ENCODE data around the genes GPR68 and PPP4R3A.

- PRO-cap: no peak
- RAMPAGE, long total RNA, 4 experiments: no peak in any of the 4 experiments
Measured at GRCh38 chr14:90521125-90521825, 124.4 kb downstream of the CALM1 start.

GRCh38 chr14:90551291-90551830 lies 154.5 kb downstream of the CALM1 start:
- PRO-cap: no peak
- RAMPAGE, long total RNA, 4 experiments: no peak in any of the 4 experiments

GRCh38 chr14:90624772-90625720 lies 191.2 kb downstream of the TTC7B start:
- PRO-cap: no peak
- RAMPAGE, long total RNA, 4 experiments: no peak in any of the 4 experiments

DNA sequence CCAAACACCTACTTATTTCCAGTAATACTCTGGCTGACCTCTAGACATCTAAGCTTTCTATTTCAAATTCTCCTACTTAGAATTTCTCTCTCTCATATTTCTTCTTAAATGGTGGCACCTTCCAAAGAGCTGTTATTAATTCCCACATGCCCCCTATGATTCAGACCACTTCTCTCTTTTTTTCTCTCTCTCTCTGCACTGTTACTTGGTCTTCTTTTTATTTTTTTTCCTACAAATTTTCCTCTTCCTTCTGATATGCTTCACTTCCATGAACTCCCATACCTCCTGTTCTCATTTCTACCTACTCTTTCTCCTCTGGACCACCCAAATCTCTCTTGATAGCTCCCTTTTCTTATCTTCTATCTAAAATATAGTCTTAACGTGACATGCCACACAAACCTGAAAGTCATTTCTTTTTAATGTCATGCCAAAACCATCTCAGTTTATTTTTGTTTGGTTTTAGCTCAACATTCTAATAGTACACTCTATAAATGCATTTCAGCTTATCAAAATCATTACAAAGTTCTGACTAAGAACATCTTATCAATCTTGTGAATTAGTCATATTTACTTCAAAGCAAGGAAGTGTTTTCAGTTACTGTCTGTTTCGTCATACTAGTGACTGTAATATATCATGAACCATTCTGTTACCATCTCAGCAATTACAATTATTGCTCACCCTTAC lies 90.6 kb downstream of the RPS6KA5 start:
- PRO-cap: no peak
- RAMPAGE, long total RNA, 4 experiments: no peak in any of the 4 experiments

DNA sequence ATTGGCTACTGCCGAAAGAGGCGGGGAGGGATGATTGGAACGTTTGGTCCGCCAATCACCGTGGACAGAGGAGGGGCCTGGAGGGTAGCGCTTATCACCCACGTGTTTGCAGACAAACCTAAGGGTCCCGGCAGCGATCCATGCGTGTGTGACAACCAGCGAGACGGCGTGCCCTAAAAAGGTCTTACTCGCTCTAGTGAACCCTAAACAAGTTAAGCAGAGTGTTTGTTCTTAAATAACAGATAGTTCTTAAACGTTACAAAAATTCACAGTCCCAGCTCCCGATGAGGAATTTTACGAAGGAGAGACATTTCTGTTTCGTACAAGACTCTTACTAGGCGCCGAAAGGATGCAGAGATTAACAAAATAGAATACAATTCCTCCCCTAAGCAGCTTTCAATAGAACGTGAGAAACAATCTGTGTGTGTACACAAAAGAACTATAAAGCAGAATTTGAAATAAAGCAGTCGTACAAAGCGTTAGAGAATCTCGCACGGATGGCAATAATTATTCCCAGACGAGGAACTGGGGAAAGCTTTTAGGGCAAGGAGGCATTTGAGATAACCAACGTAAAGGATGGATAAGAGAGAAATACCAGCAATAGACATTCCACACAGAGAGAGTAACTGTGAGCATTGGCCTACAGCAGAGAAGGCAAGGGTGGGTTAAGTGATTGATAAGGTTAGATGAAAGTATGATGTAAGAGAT lies 753 bp upstream of the RPS6KA5 start:
- PRO-cap: unidirectional peak, plus-strand start at position 67 of the sequence; unidirectional peak, plus-strand start at position 121 of the sequence
- RAMPAGE, long total RNA, 4 experiments: no peak in any of the 4 experiments

DNA sequence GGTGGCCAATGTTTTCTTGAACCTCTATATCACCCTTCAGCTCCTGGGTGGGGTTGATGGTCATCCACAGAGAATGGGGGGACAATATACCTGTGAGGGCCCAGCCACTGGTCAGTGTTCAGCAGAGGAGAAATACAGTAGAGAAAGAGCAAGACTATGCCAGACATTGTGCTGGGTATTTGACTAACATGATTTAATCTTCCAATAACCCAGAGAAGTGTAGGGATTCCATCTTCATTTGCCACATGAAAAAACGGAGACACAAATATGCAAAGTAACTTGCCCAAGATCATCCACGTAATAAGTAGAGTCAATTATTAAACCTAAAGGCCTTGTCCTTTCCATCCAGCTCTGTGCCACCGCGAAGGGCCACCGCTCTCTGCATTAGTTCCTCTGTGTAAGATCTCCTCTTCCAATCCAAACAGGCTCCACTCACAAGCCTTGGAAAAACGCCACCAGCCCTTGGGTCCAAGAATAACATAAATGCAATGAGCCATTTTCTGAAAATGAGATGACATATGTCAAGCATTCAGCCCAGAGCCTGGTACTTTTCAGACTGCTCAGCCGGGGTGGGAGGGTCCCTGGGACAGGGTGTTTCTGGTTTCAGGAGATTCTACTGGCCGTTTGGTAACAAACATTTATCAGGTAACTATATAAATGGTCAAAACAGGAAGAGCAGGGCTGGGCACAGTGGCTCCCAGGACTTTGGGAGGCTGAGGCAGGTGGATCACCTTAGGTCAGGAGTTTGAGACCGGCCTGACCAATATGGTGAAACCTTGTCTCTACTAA lies 29.9 kb downstream of the DGLUCY start:
- PRO-cap: no peak
- RAMPAGE, long total RNA, 4 experiments: no peak in any of the 4 experiments

- PRO-cap: no peak
- RAMPAGE, long total RNA, 4 experiments: no peak in any of the 4 experiments
Measured at GRCh38 chr14:91170264-91171171, 56.6 kb downstream of the DGLUCY start.

GRCh38 chr14:91220545-91221498 lies 23.7 kb downstream of the GPR68 start:
- PRO-cap: no peak
- RAMPAGE, long total RNA, 4 experiments: start-site peak on the plus strand in 1 of 4 experiments, at chr14:91220678-91221618 at its widest, 56 reads per replicate

GRCh38 chr14:91228380-91229198 lies 15.9 kb downstream of the GPR68 start:
- PRO-cap: no peak
- RAMPAGE, long total RNA, 4 experiments: no peak in any of the 4 experiments

DNA sequence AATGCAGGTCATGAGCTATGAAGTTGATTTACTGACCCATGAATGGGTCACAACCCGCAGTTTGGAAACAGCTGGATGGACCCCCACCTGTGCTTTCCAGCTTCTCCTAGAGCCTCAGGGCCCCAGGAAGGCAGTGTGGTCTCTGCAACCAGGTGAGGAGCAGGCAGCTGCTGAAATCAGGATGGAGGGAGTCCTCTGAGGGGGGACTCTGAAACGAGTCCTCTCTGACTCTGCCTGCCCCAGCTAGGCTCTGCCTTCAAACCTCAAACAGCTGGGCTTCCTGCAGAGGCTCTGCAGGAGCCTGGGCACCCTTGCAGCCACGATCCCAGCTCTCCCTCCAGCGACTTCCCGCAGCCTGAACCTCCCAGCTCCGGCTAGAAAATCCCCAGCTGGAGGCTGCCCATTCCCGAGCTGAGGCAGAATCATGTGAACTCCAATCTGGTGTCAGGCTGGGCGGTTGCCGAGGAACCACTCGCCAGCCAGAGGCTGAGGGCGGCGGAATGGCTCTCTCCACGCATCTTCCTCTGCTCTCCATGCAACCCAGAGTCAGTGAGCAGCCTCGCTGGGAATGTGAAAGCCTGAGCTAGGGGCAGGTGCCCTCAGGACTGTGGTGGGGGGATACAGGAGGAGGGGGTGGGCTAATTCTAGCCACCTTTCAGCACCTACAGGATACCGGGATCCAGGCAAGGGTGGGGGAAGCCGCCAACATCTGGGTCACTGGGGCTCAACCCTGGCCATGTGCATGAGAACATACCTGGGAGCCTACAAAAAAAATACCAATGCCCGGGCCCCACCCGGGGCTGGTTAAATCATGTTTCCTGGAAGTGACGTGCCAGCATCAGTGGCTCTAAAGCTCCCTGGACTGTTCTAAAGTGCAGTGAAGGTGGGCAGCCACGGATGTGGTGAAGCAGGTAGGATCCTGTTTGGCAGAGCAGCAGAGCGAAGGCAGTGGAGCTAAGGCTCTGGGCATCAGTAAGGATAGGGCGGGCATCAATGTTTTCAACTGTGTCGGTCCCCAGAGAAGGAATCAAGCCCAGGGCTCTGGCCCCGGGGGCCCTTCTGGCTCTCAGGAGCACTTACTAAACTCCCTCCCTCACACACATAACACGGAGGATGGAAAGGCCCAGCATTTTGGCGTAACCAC lies at the start of gene GPR68:
Gene GPR68, minus strand, starts transcription at position 357 of the 1,144 bp plus-strand sequence.
- PRO-cap: no peak
- RAMPAGE, long total RNA, 4 experiments: no peak in any of the 4 experiments

DNA sequence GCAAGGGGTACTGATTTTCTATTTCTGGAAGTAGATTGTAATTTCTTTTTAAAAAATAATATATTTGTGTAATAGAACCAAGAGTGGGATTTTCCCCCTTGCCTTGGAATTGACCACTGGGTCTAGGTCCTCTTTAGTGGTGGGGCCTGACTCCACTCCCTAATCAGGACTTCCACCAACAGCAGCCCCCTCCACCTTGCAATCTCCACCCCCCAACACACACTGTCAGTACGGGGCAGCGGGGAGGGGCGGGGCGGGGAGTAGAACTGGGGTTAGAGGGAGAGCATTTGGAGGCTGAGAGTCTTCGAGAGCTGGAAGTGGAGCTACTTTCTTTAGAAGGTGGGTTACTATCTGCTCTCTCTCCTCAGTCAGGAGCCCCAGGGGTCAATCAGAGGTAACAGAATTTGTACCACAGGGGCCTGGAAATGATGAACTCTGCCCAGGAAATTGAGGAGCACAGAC lies 18.3 kb upstream of the GPR68 start:
- PRO-cap: no peak
- RAMPAGE, long total RNA, 4 experiments: no peak in any of the 4 experiments

DNA sequence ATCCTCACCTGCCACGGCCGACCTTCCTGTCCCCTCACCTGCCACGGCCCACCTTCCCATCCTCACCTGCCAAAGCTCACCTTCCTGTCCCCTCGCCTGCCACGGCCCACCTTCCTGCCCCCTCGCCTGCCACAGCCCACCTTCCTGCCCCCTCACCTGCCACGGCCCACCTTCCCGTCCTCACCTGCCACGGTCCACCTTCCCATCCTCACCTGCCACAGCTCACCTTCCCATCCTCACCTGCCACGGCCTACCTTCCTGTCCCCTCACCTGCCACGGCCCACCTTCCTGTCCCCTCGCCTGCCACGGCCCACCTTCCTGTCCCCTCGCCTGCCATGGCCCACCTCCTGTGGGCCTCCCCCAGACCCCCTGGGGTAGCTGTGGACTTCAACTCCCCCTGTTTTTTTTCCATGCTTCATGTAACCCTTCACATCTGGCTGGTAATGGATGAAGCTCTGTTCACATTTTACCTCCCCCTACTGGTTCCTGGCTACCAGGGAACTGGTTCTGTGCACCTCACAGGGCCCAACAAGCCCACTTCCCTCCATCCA lies 48.8 kb upstream of the GPR68 start:
- PRO-cap: no peak
- RAMPAGE, long total RNA, 4 experiments: no peak in any of the 4 experiments

DNA sequence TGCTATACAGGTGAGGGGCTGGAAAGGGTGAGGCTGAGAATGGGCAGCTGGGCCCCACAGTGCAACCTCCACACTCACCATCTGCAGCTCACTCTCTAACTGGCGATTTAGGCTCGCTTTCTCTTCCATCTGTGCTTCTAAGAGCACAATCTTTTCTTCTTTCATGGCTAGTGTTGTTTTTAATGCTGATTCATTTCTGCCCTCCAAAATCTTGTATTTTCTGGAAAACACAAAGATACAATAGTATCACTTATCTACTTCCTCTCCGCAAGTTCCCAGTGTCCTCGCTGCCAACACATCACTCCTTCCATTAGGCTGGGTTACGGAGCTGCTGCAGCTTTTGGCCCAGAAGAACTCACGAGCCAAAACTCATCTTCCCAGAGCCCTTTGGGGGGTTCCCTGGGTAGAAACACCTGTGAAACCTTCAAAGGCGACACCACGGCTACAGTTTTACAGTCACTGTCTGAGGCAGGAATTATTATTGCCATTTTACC lies 63.8 kb upstream of the GPR68 start:
- PRO-cap: no peak
- RAMPAGE, long total RNA, 4 experiments: no peak in any of the 4 experiments

DNA sequence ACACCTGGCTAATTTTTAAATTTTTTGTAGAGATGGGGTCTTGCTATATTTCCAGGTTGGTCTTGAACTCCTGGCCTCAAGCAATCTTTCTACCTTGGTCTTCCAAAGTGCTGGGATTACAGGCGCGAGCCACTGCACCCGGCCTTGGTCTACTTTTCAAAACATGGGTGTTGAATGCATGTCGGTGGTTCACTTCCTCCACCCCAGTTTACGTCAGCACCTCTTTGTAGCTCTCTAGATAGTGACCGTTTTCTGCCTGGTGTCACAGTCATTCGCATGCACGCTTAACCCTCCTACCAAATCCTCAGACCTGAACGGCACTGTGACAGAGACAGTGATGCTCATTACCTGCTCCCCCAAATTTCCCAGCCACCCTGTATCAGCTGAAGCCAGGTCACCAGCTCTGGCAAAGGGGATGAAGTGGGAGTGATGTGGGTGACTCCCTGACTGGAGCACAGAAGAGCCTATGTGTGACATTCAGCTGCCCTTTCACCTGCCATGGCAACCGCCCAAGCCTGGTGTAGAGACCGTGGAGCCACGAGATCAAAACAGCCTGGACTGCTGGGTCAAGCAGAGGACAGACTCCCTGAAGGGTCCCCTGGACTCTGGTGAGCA lies 66.2 kb upstream of the GPR68 start:
- PRO-cap: no peak
- RAMPAGE, long total RNA, 4 experiments: no peak in any of the 4 experiments

- PRO-cap: no peak
- RAMPAGE, long total RNA, 4 experiments: no peak in any of the 4 experiments
Measured at GRCh38 chr14:91331710-91332657, 85.6 kb downstream of the CCDC88C start.

GRCh38 chr14:91509785-91510733 lies at the start of gene PPP4R3A:
Gene PPP4R3A (minus strand): TSS chr14:91510310.
- PRO-cap: bidirectional peak, plus-strand start at chr14:91510627, minus-strand start at chr14:91510264
- RAMPAGE, long total RNA, 4 experiments: start-site peak on the minus strand in 4 of 4 experiments, at chr14:91510249-91510536 at its widest, 18 to 187 reads per replicate

DNA sequence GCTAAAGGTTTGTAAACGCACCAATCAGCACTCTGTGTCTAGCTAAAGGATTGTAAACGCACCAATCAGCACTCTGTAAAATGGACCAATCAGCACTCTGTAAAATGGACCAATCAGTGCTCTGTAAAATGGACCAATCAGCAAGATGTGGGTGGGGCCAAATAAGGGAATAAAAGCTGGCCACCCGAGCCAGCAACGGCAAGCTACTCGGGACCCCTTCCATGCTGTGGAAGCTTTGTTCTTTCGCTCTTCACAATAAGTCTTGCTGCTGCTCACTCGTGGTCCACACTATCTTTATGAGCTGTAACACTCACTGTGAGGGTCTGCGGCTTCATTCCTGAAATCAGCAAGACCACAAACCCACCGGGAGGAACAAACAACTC lies 63.5 kb downstream of the CATSPERB start:
- PRO-cap: no peak
- RAMPAGE, long total RNA, 4 experiments: no peak in any of the 4 experiments

DNA sequence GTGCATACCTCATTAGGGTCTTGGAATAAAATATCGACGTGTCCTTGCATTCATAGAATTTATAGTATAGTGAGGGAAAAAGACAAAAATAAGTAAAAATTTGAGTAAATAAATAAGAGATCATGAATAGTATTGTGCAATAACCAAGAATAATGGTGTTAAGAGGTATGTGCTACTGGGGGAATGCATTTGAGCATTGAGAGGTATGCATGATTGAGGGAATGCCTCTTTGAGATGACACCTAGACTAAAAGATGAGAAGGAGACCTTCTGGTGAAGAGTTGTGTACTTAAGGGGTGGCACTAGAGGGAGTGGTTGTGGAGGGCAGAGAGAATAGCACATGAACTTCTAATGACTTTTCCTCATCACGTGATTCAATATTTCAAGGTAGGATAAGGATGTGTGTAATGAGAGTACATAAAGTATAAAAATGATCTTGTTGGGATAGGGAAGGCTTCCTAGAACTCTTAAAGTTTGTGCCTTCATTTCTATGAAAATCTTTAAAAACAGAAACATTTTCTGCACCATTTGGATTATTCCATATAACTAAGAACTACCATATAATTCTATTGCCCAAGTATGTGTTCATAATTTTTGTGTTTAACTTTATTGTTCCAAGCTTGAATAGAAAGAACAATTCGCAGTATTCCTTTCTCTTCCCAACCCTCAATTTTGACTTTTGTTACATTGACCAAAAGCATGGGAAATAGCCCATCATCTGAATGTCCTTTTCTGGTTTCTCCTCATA lies 19.0 kb upstream of the CATSPERB start:
- PRO-cap: bidirectional peak, plus-strand start at position 432 of the sequence, minus-strand start at position 243 of the sequence
- RAMPAGE, long total RNA, 4 experiments: no peak in any of the 4 experiments

DNA sequence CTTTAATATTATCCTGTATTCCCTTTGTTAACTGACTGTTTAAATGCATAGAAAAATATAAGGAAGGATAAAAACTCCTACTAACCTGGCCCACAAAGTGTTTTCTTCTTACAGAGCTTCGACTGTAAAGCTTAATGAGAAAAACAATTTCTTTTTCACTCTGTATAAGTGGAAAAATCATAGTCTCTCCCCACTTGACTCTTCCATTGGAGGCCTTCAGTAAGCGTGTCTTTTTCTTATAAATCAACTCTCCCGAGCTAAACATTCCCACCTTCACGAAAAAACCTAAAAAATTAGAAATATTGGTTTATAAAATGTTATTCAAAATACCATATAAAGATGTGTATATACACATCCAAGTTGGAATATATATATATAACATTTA lies 53.2 kb upstream of the CATSPERB start:
- PRO-cap: no peak
- RAMPAGE, long total RNA, 4 experiments: no peak in any of the 4 experiments

- PRO-cap: no peak
- RAMPAGE, long total RNA, 4 experiments: no peak in any of the 4 experiments
Measured at GRCh38 chr14:91865826-91866709, 1.3 kb downstream of the TC2N start.